Measurements from ENCODE around the gene MARK2.

DNA sequence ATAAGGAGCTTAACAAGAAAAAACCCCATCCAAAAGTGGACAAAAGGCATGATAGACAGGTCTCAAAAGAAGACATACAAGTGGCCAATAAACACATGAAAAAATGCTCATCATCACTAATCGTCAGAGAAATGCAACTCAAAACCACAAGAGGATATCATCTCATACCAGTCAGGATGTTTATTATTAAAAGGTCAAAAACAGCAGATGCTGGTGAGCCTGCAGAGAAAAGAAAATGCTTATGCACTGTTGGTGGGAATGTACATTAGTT lies 12.6 kb downstream of the LGALS12 start:
- PRO-cap = no peak

- PRO-cap = no peak
These were observed 14.7 kb upstream of the PLAAT3 start for GRCh38 chr11:63628740-63629589.

- PRO-cap = no peak
These were observed 5.2 kb downstream of the ZFTA start for GRCh38 chr11:63763358-63763889.

DNA sequence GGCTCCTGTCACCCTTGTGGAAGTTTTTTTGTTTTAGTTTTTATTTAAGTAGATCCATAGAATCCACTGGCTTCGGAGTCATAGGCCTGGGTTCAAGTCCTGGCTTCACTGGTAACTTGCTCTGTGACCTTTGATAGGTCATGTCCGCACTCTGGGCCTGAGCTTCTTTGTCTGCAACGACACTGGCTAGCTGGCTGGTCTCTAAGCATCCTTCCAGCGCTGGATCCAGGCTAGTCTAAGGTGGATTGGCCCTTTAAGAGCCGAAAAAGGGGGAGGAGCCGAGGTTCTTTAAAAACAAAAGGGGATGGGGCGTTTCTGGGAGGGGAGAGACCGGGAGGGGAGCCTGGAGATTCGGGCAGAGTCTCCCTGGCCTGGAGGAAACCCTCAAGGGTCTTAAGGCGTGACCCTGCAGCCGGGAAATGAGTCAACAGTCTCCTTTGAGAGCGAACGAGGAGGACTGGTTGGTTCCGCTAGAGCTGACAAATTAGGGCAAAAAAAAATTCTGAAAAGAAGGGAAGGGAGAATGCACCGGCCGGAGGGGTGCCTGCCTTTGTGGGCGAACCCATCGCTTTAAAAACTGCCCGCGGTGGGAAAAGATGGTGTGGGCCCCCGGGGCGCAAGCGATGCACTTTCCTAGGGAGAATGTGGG lies 1.1 kb downstream of the ZFTA start:
- PRO-cap = bidirectional peak, plus-strand start at position 325 of the sequence, minus-strand start at position 237 of the sequence

DNA sequence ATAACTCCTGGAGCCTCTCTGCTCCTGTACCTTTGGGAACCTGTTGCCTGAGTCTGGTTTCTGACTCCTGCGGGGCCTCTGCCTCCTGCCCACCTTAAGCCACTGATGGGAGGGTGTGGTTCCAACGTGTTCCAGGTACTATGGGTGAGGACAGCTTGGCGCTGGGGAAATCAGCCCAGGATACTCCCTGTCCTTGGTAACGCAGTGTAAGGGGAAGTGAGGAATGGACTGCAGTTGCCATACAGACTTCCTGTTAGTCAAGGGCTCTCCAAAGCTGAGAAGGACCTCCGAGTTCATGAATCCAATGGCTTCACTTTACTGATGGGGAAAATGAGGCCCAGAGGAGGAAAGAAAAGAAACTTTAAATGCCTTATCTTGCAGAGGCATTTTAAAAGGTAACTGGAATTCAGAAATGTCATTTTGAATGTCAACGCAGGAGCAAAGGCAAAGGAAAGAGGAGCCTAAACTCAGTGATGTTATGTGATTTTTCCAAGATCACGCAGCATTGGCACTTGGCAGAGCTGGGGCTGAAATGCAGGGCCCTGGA lies 1.1 kb upstream of the MARK2 start:
- PRO-cap = no peak

GRCh38 chr11:63838821-63839396 lies at the start of gene MARK2:
MARK2 (plus strand) TSS chr11:63839110.
- PRO-cap = unidirectional peak, plus-strand start at chr11:63839126; unidirectional peak, plus-strand start at chr11:63839178; unidirectional peak, plus-strand start at chr11:63839269

DNA sequence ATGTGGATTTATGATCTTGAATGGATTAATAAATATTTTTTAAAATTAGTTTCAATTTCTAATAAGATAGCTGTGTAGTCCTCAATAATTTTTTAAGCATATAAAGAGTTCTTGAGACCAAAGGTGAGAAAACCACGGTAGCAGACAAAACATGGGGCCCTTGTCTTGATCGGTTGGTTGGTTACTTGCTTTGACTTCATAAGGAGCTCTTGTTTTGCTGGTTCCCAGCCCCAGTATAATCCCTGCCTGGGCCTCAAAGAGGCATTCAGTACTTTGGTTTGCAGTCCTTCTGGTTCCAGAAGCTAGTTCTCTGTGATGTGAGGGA lies 17.0 kb downstream of the MARK2 start:
- PRO-cap = no peak

- PRO-cap = no peak
These were observed 37.3 kb downstream of the RCOR2 start for GRCh38 chr11:63879675-63880068.

- PRO-cap = no peak
These were observed 21.9 kb downstream of the RCOR2 start for GRCh38 chr11:63894939-63895504.

DNA sequence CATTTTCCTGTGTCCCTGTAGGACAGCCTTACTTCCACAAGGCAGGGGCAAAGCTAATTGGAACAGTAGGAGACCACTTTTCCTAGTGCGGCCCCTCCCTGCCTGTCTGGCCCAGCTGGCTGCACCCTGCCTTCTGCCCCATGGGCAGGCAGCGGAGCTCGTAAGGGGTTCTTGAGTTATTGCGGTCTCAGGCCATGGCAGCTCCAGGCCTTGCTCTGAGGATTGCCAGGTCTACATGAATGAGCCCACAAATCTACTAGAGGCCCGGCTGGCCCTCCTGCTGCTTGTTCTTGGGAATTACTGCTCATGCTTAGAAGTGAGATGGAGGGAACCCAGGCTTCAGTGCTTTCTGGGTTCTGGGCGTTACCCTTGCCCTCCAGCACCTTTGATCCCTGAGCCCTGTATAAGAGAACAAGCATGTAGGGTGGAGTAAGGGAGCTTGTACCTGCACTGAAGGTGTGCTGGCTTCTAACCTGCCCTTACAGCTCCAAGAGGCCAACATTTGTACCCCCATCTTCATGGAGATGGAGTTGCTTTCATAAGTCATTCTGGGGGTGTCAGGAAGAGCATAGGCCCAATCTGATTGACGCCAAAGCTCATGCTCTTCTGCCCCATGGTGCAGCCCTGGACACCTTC lies 4.0 kb downstream of the NAA40 start:
- PRO-cap = no peak

GRCh38 chr11:63993644-63993935 lies 7.4 kb downstream of the OTUB1 start:
- PRO-cap = no peak

DNA sequence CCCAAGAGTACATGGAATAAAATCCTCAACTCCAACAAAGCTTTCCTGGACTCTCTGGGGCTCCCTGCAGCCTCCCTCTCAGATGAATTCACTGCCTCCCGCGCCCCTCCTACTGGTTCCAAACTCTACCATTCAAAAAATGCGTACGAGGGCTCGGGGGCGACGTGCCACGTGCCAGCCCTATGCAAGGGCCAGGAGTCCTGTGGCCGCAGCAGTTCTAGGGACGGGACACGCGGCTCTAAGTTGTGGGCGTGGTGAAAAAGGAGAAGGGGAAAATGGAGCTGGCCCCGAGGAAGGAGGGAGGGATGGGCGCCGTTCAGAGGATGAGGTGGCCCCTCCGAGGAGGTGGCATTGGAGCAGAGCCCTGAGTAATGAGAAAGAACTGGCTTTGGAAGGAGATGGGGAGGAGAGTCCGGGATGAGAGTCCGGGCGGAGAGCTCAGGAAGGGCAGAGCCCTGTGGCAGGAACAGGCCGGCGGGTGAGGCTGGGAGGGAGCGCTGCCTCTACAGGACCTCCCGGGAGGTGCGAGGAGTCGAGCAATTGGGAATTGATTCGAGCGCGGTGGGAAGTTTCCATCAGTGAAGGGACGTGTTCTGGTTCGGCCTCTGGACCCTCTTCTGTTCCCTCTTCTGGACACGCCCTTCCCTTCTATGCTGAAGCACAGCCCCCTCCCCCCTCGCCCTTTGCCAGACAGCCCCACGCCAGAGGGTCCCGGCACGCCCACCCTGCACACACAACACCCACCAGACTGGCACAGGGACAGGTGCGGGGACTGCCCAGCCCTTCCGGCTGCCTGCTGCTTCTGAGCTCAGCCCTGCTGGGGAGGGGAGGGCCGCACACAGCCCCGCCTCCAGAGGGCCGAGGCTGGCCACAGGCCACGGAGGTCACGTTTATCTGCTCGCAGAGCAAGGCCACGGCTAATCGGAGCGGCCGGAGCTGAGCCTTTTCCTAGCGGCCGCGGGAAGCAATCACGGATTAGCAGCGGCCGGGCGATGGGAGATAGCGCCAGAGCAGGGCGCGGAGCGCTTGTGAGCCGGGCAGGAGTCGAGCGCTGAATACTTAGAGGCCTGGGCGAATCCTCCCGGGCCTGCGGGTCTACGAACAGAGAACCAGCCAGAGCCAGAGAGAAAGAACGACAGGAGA lies 21.2 kb downstream of the OTUB1 start:
- PRO-cap = bidirectional peak, plus-strand start at position 1,062 of the sequence, minus-strand start at position 804 of the sequence

GRCh38 chr11:64036212-64037393 lies 872 bp downstream of the FLRT1 start:
- PRO-cap = no peak

GRCh38 chr11:64085222-64085855 lies 49.6 kb downstream of the FLRT1 start:
- PRO-cap = no peak

GRCh38 chr11:64098396-64098826 lies 62.7 kb downstream of the FLRT1 start:
- PRO-cap = no peak

- PRO-cap = no peak
These were observed 43.1 kb downstream of the MACROD1 start for GRCh38 chr11:64122632-64123439.

- PRO-cap = no peak
These were observed 8.7 kb downstream of the PLCB3 start for GRCh38 chr11:64259761-64260636.

DNA sequence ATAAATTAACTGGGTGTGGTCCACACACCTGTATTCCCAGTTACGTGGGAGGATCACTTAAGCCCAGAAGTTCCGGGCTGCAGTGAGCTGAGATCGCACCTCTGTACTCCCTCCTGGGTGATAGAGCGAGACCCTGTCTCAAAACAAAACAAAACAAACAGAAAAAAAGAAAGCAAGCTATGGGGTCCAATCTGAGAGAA lies 1.7 kb downstream of the BAD start:
- PRO-cap = no peak

GRCh38 chr11:64305633-64306726 lies 656 bp downstream of the ESRRA start:
- PRO-cap = unidirectional peak, plus-strand start at chr11:64305676; bidirectional peak, plus-strand start at chr11:64305878, minus-strand start at chr11:64305726; bidirectional peak, plus-strand start at chr11:64306381, minus-strand start at chr11:64305954

DNA sequence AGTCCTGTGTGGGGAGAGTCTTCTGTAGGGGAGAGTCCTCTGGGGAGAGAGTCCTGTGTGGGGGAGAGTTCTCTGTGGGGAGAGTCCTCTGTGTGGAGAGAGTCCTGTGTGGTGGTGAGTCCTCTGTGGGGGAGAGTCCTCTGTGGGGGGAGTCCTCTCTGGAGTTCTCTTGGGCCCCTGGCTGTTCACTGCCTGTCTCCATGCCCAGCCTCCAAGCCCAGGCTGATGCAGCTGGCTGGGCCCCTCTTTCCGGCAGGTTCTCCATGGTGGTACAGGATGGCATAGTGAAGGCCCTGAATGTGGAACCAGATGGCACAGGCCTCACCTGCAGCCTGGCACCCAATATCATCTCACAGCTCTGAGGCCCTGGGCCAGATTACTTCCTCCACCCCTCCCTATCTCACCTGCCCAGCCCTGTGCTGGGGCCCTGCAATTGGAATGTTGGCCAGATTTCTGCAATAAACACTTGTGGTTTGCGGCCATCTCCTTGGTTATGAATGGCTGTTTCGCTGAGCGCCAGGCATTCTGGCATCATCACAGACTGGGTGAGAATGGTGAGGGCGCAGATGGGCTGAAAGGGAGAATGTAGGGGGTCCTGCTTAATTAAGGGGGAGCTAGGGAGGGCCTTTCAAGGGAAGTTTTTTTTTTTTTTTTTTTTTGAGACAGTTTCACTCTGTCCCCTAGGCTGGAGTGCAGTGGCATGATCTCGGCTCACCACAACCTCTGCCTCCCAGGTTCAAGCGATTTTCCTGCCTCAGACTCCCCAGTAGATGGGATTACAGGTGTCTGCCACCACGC lies 3.6 kb downstream of the PRDX5 start:
- PRO-cap = no peak

All from progenitor cell of endocrine pancreas (in vitro differentiated cells).